Endodermal cell (in vitro differentiated cells): Measurements from ENCODE around the gene MATCAP2.

DNA sequence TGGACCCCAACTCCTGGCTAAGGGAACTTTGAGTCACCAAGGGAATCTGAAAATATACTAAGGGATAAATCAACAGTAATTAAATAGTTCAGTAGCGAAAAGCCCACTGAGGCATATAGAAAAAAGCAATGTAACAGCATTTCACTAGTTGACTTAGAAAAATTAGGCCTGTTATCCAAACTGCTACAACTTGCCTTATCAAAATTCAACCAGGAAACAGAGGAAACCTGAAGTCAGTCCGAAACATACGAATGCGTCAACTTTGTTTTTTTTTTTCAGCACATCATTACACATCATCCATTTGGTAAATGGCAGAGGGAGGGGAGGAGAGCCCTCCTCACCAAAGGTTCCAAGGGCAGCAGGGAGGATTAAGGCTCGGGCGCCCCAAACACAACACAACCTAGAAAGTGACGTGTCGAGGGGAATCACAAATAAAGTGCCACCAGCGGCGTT lies 1.1 kb downstream of the DPY19L1 start:
- PRO-cap: no peak

DNA sequence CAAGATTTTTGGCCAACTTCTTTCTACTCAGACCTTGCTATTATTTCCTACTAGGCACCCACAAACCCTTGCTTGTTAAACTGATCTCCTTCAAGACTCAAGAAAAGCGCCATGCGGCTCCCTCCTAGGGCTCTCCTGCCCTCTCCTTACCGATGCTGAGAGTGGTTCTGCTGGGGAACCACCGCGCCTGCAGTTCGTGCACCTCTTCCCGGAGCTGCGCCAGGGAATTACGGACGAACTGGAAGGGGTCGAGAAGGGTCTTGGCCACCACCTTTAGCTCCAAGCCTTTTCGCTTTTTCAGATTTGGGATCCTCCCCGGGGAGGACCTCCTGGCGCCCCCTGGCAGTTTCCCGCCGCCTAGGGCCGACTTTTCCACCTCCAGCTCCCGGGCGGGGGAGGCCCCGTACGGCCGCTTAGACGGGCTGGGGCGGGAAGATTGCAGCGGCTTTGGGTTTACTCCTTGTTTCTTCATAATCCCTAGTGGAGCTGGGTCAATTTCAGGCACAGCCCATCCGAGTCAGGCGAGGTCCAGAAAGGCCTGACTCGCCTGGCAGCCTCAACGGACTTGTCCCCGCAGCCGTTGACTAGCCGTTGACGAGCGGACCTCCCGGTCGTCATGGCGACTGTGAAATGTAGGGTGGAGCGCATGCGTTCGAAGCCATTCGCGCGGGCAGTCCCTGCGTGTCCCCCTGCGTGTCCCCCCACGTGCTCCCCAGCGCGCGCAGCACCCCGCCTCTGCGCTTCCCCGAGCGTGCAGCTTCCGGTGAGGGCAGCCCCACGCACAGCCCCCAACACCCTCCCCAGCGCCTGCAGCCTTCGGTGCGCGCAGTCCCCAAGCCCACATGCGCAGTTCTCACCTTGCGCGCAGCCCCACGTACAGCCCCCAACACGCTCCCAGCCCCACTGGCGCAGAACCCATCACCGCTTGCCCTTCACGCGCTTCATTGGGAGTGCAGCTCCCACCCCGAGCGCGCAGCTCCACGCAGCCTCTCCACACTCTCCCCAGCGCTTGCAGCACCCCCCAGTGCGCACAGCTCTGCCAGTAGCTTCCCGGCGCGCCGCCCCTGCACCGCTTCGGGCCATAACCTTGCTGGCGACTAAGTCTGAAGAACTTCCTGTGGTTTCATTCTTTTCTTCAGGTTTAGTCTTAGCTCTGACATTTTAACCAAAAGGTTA lies 67.9 kb downstream of the TBX20 start:
- PRO-cap: no peak

- PRO-cap: no peak
These were observed 120.7 kb upstream of the TBX20 start for GRCh38 chr7:35374701-35374991.

- PRO-cap: no peak
These were observed 158.6 kb downstream of the HERPUD2 start for GRCh38 chr7:35536090-35536952.

DNA sequence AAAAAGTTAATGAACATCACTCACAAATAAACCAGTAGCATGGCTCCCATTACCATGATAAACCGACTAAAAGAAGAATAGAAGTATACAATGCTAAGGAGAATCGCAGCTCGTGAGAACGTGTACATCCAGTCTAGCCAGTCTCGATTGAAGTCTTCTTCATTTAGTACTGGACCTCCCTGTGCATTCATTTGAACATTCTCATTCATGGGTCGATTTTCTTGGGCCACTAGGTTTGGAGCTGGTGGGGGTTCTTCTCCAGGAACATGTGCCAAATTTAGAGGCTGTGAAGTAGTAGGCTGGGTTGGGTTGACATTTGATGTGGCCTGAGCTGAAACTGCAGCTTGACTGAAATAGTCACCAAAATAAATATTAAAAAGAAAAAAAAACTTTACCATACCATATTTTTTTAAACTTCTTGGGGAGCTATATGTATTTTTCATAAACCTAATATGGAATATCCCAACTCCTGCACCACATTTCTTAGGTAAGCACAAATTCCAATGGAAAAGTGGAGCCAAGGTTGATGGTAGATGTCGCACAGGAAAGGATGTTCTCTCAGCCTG lies 59.7 kb downstream of the HERPUD2 start:
- PRO-cap: no peak

DNA sequence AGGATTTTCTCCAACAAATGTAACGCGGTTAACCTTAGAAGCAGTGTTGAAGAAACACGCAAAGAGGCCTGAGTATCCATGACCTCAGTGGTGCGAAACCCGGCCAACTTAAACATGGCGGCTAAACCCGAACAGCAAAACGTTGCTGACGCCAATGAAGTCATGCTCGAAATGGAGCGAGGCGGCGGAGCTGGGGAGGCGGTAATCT lies 178 bp upstream of the SEPTIN7 start:
- PRO-cap: bidirectional peak, plus-strand start outside the sequence, minus-strand start at position 147 of the sequence

DNA sequence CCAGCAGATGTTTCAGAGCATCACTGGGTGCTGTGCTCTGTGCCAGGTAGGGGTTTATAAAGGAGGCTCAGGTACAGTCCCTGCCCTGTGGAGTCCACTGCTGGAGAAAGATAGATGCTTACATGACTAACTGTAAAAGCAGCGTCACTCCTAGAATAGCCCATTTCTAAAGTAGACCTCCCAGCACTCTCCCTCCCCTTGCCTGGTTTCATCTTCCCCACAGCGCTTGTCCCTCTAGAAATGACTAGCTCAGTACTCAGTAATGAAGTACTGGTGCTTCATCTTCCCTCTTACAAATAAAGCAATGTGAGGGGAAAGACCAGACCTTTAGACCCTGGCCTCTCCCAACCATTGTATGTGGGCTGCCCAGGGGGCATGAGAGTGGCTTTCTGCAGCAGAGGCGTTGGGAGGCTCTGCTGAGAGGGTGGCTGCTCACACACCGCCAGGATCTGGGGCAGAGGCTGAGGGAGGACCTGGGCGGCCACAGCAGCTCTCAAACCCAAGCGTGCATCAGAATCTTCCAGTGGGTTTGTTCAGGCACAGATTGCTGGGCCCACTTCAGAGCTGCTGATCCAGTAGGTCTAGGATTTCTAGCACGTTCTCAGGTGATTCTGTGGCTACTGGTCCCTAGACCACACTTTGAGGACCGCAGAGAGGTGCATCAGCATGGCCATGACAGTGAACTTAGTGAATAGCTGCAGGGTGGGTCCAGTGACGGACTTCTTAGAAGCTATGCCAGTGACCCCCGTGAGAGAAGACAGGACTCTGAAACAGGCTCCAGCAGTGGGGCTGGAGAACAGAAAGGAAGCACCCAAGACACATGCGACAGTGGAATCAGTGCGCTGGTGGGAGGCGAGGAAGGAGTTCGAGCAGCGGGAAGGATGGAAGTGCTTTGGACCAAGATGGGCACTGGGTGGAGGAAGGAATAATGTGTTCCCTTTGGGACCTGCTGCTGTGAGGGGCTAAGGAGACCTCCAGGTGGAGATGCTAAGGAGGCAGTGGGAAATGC lies 87.5 kb downstream of the MATCAP2 start:
- PRO-cap: no peak

GRCh38 chr7:36284439-36285130 lies 82.5 kb downstream of the MATCAP2 start:
- PRO-cap: no peak

- PRO-cap: no peak
These were observed 68.2 kb downstream of the MATCAP2 start for GRCh38 chr7:36298766-36299393.

- PRO-cap: bidirectional peak, plus-strand start at chr7:36366939, minus-strand start at chr7:36366928; unidirectional peak, minus-strand start at chr7:36367201
These were observed at the start of gene MATCAP2 for GRCh38 chr7:36366456-36367506. TSS of gene MATCAP2 (minus strand) at chr7:36367240.

DNA sequence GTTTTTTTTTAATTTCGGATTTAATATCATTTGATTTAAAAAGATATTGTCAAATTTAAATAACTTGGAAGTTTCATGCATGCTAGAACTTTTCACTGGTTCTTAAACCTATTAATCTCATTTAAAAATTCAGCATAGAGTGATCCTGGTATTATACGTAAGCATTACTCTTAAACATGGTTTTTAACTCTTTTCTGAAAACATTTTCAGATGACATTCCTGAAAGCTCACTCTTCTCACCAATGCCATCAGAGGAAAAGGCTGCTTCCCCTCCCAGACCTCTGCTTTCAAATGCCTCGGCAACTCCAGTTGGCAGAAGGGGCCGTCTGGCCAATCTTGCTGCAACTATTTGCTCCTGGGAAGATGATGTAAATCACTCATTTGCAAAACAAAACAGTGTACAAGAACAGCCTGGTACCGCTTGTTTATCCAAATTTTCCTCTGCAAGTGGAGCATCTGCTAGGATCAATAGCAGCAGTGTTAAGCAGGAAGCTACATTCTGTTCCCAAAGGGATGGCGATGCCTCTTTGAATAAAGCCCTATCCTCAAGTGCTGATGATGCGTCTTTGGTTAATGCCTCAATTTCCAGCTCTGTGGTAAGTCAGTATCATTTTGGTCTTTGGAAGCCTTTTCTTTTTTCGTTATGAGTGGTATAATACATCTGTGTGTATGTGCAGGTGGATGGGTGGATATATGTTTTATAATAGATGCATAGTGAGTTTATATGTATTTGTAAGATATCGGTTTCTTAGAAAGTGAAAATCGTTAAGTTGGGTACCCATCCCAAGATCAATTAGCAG lies 16.5 kb downstream of the ANLN start:
- PRO-cap: no peak

DNA sequence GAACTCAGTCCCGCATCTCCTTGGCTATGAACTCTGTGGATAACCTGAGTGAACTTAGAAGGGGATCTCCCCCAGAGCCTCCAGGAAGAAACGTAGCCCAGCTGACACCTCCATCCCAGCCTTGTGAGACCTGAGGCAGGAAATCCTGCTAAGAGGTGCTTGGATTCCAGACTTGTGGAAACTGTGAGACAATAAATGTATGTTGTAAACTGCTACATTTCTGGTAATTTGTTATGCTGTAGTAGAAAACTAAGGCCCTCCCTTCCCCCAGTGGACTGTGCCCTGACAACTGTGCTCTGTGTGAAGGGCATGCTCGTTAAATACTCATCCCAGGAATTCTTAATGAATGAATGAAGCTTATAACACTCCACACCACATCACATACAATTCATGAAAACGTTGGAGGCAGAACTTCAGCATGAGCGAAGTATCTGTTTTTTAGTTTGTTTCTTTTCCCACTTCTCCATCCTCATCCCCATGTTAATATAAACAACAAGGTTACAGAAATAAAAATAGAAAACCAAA lies 36.8 kb upstream of the AOAH start:
- PRO-cap: no peak

GRCh38 chr7:36777842-36778087 lies 53.5 kb upstream of the AOAH start:
- PRO-cap: no peak

GRCh38 chr7:37210964-37211604 lies 237.6 kb downstream of the ELMO1 start:
- PRO-cap: no peak

DNA sequence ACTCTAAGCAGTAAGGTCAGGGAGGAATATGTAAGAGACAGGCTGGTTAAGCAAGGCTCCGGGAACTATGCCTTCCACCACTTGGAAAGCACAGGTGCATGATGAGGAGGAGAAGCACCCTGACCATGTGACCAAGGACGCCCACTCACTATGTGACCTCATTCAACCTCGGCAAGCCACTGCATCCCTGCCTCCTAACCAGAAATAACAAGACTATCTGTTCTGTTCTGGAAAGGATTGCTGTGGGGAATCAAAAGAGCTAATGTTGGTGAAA lies 218.4 kb downstream of the ELMO1 start:
- PRO-cap: no peak

DNA sequence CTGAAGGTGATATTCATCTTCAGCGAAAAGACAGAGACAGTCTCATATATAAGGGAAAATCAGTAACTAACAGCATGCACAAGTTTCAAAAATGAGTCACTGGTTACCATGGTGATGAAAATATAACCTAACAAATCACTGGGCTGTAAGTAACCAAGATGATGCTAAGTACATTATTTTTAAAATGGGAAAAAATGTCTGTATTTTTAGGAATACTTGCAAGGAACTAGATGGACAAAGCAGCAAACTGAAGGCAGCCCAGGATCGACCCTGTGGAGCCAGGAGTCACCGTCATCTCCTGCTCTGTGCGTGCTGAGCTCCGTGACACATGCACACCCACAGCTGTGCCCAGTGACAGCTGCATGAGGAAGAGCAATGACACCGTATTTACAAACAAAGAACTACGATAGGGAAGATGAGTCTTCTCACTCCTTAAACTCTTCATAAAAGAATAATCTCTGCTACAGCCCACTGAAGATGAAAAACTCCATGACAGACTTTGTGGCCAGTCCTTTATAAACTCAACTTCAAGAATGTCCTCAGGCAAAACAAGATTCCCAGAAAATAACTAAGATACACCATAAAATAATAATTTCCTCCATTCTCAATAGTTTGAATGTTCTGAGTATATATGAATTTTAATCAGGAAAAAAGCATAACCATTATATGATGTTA lies 137.2 kb downstream of the ELMO1 start:
- PRO-cap: no peak

DNA sequence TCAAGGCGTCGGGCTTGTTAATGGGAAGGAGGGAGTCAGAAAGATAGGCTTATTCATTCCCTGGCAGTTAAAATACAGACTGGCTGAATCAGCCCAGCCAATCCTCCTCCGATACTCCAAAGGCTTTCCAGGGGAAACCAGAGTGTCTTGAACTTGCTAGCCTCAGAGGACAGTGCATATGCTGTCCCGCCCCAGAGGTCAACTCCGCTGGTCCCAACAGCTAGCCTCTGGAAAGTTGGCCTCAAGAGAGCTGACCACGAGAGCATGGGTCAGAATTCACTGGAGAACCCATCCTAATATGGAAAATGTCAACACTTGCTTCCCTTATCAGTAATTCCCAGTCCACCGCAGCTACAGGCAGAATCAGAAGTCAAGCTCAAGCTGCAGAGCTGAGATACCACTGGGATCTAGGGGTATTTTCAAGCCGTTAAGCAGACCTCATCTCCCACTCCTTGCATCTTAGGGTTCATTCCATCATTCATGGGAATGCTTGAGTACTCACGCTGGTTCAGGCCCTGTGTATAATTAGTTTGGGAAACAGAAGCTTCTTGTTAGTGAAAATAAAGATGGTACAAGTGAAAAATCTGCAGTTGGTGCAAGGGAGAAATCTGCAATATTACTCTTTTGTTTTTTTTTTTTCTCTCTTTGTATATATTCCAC lies 42.9 kb downstream of the ELMO1 start:
- PRO-cap: no peak

- PRO-cap: no peak
These were observed 33.0 kb downstream of the ELMO1 start for GRCh38 chr7:37415657-37416020.

DNA sequence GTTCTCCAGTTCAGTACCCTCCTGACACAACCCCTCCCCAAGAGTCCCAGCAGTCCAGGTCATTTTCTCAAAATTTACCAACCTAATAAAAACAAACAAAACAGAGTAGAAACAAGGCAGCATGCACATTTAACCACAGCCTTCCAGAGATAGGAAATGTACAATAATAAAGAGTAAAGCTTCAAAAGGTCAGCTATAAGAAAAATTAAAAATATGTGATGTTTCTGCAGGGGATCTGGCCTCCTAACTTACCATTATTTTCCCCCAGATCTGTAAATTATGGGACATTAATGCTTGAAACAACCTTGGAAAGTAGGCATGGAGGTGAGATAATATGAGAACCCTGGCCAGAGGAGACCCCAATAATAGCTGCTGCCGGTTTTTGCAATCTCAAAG lies 1.9 kb downstream of the ELMO1 start:
- PRO-cap: no peak

- PRO-cap: unidirectional peak, plus-strand start at chr7:37617587; unidirectional peak, plus-strand start at chr7:37617698; bidirectional peak, plus-strand start at chr7:37617993, minus-strand start at chr7:37617880; unidirectional peak, minus-strand start at chr7:37618072; unidirectional peak, minus-strand start at chr7:37618303
These were observed 65.9 kb upstream of the GPR141 start for GRCh38 chr7:37617287-37618405.